Airway epithelial cell (primary cell): Measurements from ENCODE around the genes MTO1 and SENP6.

GRCh38 chr6:63961376-63961908 lies 325.8 kb downstream of the PHF3 start:
- RAMPAGE, long total RNA, result no peak

- RAMPAGE, long total RNA, result no peak
Measured at GRCh38 chr6:67886644-67887544, 748.2 kb upstream of the ADGRB3 start.

- RAMPAGE, long total RNA, result no peak
Measured at GRCh38 chr6:68883132-68883744, 248.2 kb downstream of the ADGRB3 start.

- RAMPAGE, long total RNA, result no peak
Measured at GRCh38 chr6:69138830-69139632, 503.9 kb downstream of the ADGRB3 start.

- RAMPAGE, long total RNA, result no peak
Measured at GRCh38 chr6:69232763-69233156, 564.0 kb downstream of the LMBRD1 start.

- RAMPAGE, long total RNA, result no peak
Measured at GRCh38 chr6:69881353-69881768, 15.0 kb downstream of the COL19A1 start.

- RAMPAGE, long total RNA, result no peak
Measured at GRCh38 chr6:70396027-70396708, 17.1 kb upstream of the FAM135A start.

GRCh38 chr6:70398878-70400084 lies 14.0 kb upstream of the FAM135A start:
- RAMPAGE, long total RNA, result no peak

GRCh38 chr6:73373046-73373409 lies 3.3 kb upstream of the OOEP start:
- RAMPAGE, long total RNA, result start-site peak on the minus strand at chr6:73373302-73373318, 38 and 25 reads in 2 replicates

GRCh38 chr6:73461555-73462450 lies at the start of gene MTO1:
MTO1 (plus strand) TSS chr6:73461737.
- RAMPAGE, long total RNA, result start-site peak on the plus strand at chr6:73461740-73461790, 99 and 27 reads in 2 replicates

DNA sequence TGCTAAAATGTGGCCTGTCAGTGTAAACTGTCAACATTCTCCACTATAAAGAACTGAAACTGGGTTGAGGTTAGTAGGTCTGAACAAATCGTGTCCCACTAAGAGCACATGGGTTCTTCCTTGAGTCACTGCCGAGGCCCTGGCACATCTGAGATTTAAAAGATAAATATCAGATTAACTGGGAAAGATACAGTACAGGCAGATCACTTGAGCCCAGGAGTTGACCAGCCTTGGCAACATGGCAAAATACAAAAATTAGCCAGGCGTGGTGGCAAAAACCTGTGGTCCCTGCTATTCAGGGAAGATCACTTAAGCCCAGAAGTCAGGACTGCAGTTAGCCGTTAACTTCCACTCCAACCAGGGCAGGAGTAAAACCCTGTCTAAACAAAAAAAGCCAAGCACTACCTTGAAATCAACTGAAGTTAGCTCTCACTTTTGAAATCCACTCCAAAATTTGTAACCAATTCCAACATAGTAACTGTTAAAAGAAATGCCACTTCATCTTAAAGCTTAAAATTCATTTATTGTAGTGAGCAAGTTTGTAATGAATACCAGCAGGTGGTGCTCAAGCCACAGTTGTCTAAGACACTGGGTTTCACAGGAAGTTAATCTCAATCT lies 5.5 kb downstream of the EEF1A1 start:
- RAMPAGE, long total RNA, result no peak

DNA sequence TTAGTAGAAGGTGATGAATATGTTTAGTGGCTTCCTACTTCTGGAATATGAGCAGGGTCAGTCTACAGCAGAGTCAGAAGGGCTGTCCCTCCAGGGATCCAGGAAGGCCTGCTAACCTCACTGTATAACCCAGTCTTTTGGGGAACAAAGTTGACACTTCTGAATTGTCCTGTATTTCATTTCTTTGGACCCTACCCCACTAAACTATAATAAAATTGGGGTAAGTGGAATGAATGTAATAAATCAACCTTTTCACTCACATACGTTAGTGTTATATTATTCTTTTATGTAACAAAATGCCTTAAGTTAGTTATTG lies 191.0 kb downstream of the CD109 start:
- RAMPAGE, long total RNA, result no peak

GRCh38 chr6:74498232-74498686 lies 707.6 kb downstream of the COL12A1 start:
- RAMPAGE, long total RNA, result no peak

DNA sequence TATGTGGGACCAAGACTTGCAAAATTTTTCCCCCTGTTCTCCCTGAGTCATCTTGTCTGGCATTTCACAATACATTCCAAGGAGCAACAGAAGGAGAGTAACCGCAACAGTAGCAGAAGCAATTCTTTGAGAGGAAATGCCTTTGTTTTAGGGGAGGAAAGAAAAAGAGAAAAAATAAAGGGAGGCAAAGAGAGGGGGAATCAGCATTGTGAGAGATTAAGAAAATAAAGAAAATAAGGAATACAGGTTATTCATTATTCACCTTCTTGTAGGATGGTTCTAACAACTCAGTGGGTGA lies 599.0 kb downstream of the COL12A1 start:
- RAMPAGE, long total RNA, result no peak

DNA sequence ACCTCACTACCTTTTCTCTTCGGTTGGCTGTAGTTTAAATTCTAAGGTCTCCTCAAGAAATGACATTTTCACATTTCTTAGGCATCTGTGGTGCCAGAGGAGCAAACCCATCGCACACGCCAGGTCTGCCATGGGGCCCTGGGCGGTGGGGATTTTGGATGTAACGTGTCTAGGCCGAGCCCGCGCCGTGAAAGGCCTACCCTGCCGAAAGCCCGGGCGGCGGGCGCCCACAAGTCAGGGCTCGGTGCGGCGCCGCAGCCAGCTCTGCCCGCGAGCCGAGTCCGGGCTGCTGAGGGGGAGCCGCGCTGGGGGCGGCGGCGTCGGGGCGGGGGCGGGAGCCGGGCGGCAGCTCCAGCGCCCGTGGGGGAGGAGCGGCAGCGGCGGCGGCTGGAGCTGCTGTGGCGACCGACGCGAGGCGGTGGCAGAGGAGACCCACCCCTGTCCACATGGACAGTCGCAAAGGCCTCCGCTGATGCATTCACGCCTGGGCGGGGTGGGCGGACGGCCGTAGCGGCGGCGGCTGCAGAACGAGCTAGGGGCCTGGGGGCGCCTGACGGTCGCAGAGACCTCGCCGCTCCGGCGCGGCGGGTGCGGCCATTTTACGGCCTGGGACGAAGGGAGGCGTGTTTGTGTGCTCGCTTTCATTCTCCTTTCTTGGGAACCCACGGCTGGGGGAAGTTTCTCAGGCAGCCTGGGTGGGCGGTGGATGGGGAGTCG lies at the start of gene SENP6:
SENP6 (plus strand) TSS at position 377 of the 717 bp plus-strand sequence.
- RAMPAGE, long total RNA, result no peak

DNA sequence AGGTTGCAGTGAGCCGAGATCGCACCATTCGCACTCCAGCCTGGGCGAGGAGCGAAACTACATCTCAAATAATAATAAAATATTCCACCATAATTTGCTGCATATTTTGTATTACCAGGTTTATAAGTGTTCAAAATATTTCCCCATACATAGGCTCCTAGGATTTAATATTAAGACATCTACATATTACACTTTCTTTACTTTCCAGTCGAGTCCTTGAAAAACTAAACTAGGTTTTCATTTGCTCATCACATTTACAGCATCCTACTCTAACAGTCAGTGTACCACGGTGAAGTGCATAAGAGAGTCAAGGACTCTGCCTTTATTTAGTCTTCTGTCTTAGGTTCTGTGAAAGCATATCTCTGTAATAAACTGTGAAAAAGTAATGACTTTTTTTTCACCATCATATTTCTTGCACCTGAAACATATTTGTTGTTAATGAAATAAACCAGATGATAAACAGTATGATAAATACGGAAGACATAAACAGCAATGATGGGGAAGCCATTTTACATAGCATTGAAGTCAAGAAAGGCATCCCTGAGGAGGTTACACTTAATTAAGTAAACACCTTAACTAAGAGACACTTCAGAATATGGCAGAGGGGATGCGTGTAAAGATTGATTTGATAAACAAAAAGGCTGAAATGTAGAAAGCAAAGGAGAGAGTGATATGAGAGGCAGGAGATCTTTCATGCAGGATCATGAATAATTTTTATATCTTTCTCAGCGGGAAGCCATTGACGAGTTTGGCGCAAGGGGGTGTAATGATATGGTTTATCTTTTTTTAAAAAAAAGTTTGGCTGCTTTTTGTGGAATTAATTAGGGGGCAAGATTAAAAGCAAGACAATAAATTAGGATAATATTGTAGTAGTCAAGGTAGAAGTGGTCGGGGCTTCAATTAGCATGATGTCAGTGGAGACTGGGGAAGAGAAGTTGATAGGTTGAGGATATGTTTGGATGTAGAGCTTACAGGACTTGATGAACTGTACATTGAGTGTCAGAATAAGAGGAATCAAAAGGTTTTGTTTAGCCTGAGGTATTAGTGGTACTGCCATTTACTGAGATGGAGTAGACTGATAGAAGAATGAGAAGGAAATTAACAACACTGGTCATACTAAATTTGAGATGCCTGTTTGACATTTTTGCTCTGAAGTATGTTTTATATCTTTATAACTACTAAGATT lies 3.7 kb downstream of the SENP6 start:
- RAMPAGE, long total RNA, result no peak

DNA sequence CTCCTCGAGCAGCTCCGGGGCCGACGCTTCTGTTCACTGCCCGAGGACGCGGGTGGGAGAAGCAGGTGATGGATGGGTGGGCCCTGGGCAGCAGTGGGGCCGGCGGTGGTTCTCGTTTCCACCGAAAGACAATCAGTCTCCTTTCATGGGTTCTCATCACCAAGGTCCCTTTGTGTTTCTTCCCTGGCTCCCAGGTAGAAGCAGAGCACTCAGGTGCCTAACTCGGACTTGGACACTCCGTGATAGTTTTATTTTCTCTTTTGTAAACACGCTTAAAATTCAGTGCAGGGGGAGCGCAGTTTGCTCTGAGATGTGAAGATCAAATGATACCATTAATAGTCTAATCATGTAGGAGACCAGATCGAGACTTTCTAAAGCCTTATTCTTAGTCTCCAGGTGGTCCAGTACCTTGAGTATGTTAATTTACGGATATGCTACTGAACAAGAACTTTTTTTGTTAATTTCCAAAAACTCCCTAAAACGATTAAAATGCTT lies 508 bp downstream of the MYO6 start:
- RAMPAGE, long total RNA, result no peak

- RAMPAGE, long total RNA, result no peak
Measured at GRCh38 chr6:75793561-75794242, 44.7 kb downstream of the MYO6 start.

GRCh38 chr6:76876144-76876730 lies 587.1 kb downstream of the HTR1B start:
- RAMPAGE, long total RNA, result no peak

GRCh38 chr6:77456360-77457046 lies 6.8 kb downstream of the HTR1B start:
- RAMPAGE, long total RNA, result no peak